CMK (cell line): ENCODE measurements around a stretch of chr10.

- RRBS, result 2% methylated on average over 16 of the region's 37 CpGs
These were observed 779 bp downstream of the IDE start for GRCh38 chr10:92573024-92573604.

DNA sequence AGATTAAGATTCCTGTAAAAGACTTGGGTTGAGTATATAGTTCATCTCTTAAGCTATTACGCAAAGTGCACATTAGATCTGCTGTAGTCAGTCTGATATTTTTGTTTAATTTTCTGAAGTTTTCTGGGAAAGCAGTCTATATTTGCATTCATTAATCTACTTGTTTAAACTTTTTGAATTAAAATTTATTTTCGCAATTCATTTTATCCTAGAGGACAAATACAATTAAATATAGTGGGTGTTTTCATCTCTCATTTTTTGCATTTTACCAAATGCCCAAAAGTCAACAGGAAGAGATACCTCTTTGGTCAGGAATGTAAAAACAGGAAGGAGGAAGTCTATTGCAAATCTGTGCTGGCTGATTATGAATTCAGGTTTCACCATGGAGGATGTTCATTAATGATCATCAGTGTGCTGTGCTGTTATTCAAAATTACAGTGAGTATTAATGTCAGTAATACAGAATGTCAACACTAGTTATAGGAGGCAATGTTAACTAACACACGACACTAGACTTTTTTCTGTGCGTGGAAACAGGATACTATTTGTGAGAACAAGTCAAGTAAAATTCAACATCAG lies 24.6 kb downstream of the EXOC6 start:
- RRBS, result no CpG with 5 or more reads among the region's 4 CpGs

- RRBS, result no CpG with 5 or more reads among the region's 11 CpGs
These were observed 105.2 kb downstream of the MYOF start for GRCh38 chr10:93376637-93377531.

- RRBS, result no CpG with 5 or more reads among the region's 5 CpGs
These were observed 98.5 kb downstream of the MYOF start for GRCh38 chr10:93383654-93384067.

GRCh38 chr10:93417045-93417907 lies 64.9 kb downstream of the MYOF start:
- RRBS, result no CpG with 5 or more reads among the region's 4 CpGs

GRCh38 chr10:93456126-93456847 lies 25.8 kb downstream of the MYOF start:
- RRBS, result no CpG with 5 or more reads among the region's 8 CpGs

DNA sequence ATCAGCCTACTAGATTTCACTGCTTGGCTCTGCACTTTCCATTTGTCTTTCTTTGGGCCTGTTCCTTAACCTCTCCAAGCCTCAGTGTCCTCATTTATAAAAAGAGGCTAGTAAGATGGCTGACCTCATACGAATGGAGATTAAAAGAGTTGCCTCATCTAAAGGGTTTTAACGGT lies 679 bp downstream of the FRA10AC1 start:
- RRBS, result no CpG with 5 or more reads among the region's 2 CpGs

GRCh38 chr10:94327473-94328505 lies 35.0 kb downstream of the NOC3L start:
- RRBS, result no CpG with 5 or more reads among the region's 5 CpGs

GRCh38 chr10:94682501-94683235 lies 861 bp upstream of the CYP2C18 start:
- RRBS, result no CpG with 5 or more reads among the region's 5 CpGs

GRCh38 chr10:95183194-95184535 lies 10.4 kb upstream of the ACSM6 start:
- RRBS, result 1% methylated on average over 30 of the region's 95 CpGs

GRCh38 chr10:95268302-95268917 lies 22.4 kb downstream of the PDLIM1 start:
- RRBS, result no CpG with 5 or more reads among the region's 13 CpGs

DNA sequence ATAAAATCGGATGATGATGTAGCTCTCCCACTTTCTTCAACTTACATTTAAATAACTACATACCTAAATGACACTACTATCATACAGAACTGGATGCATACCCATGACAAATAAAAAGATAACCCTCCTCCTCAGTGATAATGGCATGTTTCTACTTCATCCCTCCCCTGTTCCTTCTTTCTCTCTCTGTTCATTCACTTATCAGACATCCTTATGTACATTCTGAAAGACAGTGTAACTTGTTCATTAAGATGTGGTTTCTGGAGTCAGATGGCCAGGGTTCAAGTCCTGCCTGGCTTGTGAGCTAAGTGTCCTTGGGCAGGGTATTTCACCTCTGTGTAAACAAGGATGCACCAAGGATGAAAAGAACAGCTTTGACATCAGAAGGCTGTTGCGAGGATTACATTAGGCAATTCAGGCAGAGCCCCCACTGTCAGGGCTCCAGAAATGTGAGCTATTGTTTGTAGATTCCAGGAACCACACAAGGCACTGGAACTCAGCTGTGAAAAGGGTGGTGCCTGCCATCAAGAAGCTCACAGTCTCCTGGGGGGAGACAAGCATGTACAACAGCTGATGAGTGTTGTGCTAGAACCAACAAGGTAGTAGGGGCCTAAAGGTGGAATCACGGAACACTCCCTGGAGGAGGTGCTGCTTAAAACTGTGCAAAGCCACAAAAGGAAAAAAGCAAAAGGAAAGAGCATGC lies 12.7 kb downstream of the PDLIM1 start:
- RRBS, result no CpG with 5 or more reads among the region's 3 CpGs

DNA sequence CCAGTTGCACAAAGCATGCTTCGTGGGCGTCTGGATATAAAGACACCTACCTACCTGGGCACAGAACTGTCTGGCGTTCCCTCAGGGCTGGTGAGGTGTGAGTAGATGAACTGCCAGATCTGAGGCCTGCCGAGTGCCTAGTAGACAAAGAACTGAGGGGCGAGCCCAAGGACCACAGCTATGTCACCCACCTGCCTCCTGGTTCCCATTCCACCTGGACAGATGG lies 4.9 kb upstream of the PDLIM1 start:
- RRBS, result no CpG with 5 or more reads among the region's 5 CpGs

GRCh38 chr10:95329543-95330318 lies 38.9 kb upstream of the PDLIM1 start:
- RRBS, result no CpG with 5 or more reads among the region's 4 CpGs

- RRBS, result 60% methylated on average over 5 of the region's 13 CpGs
These were observed 43.6 kb upstream of the PDLIM1 start for GRCh38 chr10:95334273-95334949.

DNA sequence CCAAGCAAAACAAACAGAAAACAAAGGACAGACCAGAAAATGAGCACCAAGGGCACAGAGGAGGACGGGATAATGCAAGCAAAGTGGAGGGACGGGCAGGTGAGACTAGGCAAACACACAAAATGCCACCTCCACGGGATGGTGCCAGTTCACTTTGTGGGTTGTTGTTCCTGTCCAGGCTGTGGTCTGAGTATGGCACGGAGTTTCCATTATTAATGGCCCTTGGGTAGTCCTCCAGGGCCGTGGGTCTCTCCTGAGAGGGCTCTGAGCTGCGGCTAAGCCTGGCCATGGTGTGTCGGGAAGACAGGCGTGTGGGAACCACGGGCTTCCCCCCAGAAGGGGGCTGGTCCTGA lies 64.7 kb upstream of the PDLIM1 start:
- RRBS, result no CpG with 5 or more reads among the region's 9 CpGs

GRCh38 chr10:95392845-95393331 lies 102.1 kb upstream of the PDLIM1 start:
- RRBS, result no CpG with 5 or more reads among the region's 4 CpGs

DNA sequence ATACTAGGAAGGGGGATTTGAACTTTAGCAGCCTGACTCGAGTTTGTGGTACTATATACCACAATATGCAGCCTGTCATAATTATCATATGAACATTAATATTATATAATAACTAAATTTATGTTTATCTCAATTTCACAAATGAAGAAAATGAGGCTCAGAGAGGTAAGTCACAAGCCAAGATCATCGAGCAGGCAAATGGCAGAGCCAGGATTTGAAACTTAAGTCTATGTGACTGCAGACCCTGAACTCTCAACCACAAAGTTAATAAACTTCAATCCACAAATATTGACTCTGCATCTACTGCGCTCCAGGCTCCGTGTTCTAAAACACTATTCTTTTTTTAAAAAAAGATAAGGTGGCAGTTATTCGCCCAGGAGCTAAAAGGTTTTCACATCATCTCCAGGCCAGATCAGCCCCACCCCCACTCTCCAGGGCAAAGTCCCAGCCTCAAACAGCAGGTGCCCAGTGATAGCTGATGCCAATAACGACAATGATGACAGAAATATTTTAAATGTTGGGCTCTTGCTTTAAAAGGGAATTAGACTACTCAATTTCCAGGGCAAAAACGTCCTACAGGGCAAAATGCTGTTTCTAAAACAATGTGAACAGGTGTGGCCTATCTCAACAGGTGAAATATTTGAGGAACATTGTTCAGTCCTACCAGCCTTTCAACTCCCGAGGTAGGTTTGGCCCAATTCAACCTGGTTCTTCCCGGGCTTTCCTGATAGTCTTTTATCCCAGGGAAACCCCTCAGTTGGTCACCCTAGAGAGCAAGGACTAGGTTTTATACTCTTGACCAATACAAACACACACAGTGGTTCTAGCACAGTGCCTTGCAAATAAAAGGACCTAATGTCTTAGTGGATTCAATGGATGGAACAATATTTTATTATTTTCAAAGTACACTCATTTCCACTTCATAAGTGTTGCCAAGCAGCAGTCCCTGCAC lies 85.2 kb downstream of the SORBS1 start:
- RRBS, result no CpG with 5 or more reads among the region's 9 CpGs

DNA sequence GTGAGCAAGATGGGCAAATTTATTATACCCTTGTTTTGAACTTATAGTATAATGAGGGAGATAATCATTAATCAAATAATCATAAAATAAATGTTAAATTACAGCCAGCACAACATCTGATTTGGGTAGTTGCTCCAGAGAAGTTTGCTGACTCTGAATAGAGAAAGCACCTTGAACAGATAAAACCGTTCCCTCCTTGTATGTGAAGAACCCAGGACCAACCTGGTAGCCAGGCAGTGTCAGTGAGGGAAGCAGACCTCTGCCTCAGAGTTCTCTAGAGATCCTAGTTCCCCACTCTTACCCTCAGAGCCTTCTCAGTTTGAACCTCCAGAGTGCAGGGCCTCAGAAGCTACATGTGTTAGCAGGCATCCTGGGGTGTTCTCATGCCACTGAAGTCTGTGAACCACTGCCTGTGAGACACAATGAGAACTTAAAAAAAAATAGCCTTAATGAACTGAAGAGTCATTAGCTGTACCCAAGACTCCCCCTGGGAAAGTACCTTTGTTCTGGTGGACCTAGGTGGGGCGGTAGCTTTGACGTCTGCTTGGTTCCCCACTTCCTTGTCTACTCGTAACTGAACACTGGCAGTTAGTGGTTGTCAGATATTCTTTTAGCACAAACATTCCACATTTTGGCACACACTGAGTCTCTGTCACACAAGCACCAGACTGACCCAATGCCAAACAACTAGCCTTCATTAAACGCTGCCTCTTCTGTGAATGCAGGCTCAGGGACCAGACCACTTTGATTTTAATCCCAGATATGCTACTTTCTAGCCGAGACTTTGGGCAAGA lies 75.6 kb upstream of the CC2D2B start:
- RRBS, result no CpG with 5 or more reads among the region's 6 CpGs